ENCODE measurements around a stretch of chr10.

GRCh38 chr10:118669881-118670192 lies 74.4 kb upstream of the PRLHR start:
- PRO-cap: no peak
- RRBS, 2 experiments: no CpG with 5 or more reads among the region's 3 CpGs

GRCh38 chr10:118832054-118832714 lies 77.4 kb upstream of the CACUL1 start:
- PRO-cap: no peak
- RRBS, 2 experiments: 33% methylated on average over 2 of the region's 11 CpGs; no CpG with 5 or more reads in 1 of the 2 experiments

DNA sequence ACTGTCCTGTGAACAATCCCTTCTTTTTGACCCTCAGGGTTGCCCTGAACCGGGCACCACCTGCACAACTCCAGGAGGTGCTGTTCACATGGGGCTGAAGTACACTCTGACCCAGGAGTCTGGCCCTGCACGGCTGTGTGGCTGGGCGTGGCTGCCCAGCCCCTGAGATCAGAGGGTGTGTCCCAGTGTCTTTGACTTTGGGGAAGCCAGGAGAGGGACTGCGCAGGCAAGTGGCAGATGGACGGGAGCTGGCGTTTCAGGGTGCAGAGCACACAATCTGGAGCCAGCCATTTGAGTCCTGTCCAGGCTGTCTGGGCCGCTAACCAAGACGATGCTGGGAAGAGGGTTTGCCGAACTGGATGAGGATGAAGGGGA lies 121.0 kb upstream of the NANOS1 start:
- PRO-cap: no peak
- RRBS, 2 experiments: no CpG with 5 or more reads among the region's 9 CpGs

DNA sequence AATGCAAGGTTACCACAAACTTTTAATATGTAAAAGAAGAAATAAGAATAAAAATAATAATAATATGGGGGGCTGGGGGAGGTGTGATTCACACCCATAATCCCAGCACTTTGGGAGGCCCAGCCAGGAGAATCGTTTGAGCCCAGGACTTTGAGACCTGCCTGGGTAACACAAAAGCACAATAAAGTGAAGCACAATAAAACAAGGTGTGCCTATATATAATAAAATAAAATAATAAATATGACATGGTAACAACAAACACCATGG lies 25.2 kb downstream of the EIF3A start:
- PRO-cap: no peak
- RRBS, 2 experiments: no CpG with 5 or more reads among the region's 1 CpG

DNA sequence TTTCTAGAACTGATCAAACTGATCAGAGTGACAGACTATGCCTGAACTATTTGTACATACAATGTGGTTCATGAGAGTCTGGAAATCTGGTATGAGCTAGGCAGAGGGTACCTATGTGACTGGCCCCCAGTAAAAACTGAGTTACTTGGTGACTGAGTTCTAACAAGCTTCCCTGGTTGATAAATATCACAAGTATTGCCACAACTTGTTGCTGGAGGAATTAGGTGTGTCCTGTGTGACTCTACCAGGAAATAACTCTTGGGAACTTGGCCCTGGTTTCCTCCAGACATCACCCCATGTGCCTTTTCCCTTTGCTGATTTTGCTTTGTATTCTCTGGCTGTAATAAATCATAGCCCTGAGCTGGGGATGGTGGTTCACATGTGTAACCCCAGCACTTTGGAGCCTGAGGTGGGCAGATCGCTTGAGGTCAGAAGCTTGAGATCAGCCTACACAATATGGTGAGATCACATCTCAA lies 3.2 kb upstream of the DENND10 start:
- PRO-cap: no peak
- RRBS, 2 experiments: no CpG with 5 or more reads among the region's 1 CpG

GRCh38 chr10:119218008-119218809 lies 10.8 kb downstream of the GRK5 start:
- PRO-cap: no peak
- RRBS, 2 experiments: no CpG with 5 or more reads among the region's 5 CpGs

- PRO-cap: no peak
- RRBS, 2 experiments: no CpG with 5 or more reads among the region's 11 CpGs
Observed at GRCh38 chr10:119288304-119289161, 81.2 kb downstream of the GRK5 start.

DNA sequence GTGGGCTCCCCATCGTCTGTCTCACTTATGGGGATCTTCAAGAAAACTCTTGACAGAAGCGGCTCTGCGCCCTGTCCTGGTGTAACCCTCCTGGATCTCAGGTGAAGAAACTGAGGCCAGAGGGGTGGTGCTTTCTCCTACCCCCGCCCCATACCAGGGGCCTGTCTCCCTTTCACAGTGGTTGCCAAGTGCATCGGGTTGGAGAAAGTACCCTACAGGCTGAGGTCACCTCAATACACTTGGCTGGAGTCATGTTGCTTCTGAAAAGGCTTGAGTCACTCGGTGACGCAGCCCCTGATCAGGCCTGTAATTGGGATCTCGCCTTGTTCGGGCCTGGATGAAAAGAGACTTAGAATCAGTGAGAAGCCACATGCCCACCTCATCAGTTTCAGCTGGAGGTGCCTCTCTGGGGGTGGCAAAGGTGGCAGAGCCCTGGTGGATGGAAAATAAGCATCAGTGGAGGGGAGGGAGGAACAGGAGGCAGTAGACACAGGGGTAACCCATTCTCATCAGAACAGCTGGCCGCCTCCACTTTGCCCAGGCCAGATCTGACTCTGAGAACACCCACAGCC lies 107.7 kb downstream of the GRK5 start:
- PRO-cap: no peak
- RRBS, 2 experiments: no CpG with 5 or more reads among the region's 10 CpGs

DNA sequence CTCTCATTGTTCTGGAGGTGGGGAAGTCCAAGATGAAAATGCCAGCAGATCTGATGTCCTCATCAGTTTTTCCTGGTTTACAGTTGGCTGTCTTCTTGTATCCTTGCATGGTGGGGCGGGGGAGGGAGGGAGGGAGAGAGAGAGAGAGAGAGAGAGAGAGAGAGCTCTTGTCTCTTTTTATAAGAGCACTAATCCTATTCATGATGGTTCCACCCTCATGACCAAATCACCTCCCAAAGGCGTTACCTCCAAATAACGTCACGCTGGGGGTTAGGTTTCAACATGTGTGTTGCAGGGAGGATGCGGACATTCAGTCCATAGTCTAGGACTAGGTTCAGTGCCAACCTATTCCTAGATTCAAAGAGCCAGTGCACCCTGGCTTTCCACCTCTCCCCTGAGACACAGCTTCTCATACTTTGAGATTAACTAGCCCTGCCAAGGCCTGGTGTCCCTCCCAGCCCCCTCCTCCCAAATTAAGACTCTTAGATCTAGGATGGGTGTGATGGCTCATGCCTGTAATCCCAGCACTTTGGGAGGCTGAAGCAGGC lies 123.0 kb downstream of the GRK5 start:
- PRO-cap: no peak
- RRBS, 2 experiments: no CpG with 5 or more reads among the region's 5 CpGs

- PRO-cap: no peak
- RRBS, 2 experiments: 76% methylated on average over 3 of the region's 24 CpGs; no CpG with 5 or more reads in 1 of the 2 experiments
Observed at GRCh38 chr10:119369053-119370017, 162.0 kb downstream of the GRK5 start.

- PRO-cap: no peak
- RRBS, 2 experiments: no CpG with 5 or more reads among the region's 8 CpGs
Observed at GRCh38 chr10:119375355-119376010, 167.0 kb downstream of the RGS10 start.

- PRO-cap: no peak
- RRBS, 2 experiments: no CpG with 5 or more reads among the region's 18 CpGs
Observed at GRCh38 chr10:119436593-119437267, 105.8 kb downstream of the RGS10 start.

DNA sequence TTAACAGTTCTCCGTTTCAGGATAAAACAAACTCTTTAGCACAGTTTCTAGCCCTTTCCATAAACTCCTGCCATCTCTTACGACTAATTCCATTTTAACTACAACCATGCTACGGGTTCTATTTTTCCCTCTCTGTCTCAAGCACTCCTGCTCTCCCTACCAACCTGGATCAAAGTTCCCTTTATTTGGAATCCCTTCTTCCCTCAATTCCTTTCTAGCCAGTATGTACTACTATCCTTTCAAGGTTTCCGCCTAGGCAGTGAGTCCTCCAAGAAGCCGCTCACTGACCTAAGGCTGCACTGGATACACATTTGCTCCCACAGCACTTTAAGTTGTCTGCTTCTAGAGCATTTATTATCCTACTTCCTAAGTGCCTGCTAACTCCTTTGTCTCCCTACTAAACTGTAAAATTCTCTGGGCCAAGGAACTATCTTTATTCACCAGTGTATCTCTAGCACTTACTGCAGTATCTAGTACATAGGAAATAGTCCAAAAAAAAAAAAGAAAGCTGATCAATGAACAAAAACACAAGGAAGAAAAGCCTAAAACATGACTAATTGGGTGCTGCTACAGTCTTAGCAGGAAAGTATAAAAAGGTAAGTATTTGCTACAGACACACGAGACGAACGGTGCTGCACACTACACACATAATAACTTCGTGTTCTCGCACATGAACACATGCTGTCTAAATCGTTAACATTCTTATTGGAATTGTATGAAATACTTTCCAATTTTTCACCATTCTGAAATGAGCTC lies 9.4 kb downstream of the TIAL1 start:
- PRO-cap: no peak
- RRBS, 2 experiments: no CpG with 5 or more reads among the region's 11 CpGs

- PRO-cap: no peak
- RRBS, 2 experiments: 97% methylated on average over 4 of the region's 20 CpGs; no CpG with 5 or more reads in 1 of the 2 experiments
Observed at GRCh38 chr10:119669788-119670545, 18.8 kb downstream of the BAG3 start.

DNA sequence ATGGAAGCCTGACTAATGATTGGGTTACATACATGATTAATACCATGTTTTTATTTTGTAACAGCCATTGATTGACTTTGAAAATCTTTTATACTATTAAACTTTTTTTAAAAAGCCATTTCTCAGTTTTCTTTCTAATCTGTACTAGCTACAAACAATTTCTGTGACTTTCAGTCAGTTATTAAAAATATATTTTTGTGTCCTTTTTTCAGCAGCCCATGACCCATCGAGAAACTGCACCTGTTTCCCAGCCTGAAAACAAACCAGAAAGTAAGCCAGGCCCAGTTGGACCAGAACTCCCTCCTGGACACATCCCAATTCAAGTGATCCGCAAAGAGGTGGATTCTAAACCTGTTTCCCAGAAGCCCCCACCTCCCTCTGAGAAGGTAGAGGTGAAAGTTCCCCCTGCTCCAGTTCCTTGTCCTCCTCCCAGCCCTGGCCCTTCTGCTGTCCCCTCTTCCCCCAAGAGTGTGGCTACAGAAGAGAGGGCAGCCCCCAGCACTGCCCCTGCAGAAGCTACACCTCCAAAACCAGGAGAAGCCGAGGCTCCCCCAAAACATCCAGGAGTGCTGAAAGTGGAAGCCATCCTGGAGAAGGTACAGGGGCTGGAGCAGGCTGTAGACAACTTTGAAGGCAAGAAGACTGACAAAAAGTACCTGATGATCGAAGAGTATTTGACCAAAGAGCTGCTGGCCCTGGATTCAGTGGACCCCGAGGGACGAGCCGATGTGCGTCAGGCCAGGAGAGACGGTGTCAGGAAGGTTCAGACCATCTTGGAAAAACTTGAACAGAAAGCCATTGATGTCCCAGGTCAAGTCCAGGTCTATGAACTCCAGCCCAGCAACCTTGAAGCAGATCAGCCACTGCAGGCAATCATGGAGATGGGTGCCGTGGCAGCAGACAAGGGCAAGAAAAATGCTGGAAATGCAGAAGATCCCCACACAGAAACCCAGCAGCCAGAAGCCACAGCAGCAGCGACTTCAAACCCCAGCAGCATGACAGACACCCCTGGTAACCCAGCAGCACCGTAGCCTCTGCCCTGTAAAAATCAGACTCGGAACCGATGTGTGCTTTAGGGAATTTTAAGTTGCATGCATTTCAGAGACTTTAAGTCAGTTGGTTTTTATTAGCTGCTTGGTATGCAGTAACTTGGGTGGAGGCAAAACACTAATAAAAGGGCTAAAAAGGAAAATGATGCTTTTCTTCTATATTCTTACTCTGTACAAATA lies 25.5 kb downstream of the BAG3 start:
- PRO-cap: no peak
- RRBS, 2 experiments: no CpG with 5 or more reads among the region's 14 CpGs

GRCh38 chr10:119680529-119681612 lies 29.7 kb downstream of the BAG3 start:
- PRO-cap: no peak
- RRBS, 2 experiments: no CpG with 5 or more reads among the region's 20 CpGs

DNA sequence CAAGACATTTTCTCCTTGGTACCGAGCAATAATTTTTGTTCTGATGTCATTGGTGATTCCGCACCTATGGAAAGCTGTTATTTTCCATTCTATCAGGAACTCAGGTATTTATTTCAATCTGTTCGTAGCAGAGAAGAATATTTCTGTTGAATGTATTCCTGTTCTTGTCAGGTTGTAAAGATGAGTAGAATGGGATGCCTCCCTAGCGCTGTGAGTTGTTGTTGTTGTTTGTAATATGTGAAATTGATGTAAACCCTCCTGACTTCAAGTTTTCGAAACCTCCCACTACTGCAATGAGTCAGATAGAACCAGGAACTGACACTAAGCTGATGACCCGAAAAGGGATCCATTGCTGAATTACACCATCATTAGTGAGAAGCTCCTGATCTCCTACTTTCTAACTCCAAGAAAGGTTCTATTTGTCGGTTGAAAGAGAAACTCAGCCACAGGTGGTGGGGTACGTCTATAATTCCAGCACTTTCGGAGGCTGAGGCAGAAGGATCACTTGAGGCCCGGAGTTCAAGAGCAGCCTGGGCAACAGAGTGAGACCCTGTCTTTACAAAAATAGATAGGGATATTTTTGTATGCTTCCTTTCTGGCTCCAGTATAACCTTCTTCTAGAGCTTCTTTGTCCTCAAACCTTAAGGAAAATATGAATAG lies 21.4 kb upstream of the INPP5F start:
- PRO-cap: no peak
- RRBS, 2 experiments: no CpG with 5 or more reads among the region's 10 CpGs

DNA sequence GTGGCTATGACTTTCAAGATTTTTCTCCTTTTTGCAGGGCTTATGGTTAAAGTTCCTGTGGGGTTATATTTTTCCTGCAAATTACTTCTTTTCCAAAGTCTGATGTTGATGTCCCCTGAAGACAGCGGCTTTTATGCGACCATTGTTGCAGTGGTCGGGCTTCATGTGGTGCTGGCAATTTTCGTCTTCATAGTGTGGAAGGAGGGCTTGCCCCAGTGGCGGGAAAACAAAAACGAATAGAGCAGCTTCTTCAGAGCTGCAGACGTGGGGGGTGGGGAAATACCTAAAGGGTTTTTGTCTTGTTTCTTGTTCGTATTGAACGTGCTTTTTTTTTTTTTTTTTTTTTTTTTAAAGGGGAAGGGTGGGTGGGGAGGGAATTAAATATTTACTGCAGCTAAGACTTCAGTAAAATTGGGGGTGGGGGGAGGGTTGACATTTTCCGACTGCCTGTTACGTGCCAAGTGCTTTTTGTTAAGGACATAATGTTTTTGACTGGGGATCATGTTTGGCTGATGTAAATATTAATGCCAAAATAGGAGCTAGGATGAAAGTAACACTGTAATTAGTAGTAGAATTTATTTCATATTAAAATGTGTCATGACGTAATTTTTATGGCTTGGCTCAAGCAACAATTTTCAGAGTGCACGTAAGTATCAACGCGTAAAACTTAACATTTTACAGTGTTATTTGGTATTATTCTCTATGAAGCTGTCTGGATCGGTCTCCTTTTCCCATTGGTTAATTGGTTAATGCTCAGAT lies 53.6 kb downstream of the MCMBP start:
- PRO-cap: no peak
- RRBS, 2 experiments: no CpG with 5 or more reads among the region's 16 CpGs

DNA sequence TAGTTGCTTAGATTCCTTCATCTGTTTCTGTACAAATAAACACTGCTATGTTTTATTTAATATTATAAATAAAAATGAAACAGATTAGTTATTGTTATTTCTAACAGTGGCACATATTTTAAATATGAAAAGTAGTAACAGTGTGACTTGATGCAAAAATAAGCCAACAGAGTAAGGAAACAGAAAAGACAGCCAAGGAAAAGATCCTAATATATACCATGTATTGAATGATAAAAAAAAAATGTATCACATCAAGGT lies 169.7 kb upstream of the WDR11 start:
- PRO-cap: no peak

DNA sequence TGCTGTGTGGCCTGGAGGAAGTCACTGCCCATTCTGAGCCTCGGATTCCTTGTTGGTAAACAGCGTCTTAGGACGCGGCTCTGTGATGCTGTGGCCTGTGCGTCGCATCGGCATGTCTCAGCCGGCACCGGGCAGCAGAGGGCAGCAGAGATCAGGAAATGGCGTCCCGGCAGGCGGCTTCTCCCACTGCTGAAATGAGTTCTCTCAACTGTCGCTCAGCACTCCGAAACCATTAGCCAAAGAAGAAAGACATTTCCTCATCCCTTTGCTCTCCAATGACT lies 91.6 kb downstream of the WDR11 start:
- PRO-cap: no peak
- RRBS, 2 experiments: 0 to 11% methylated on average over 2 of the region's 14 CpGs